ENCODE results near the genes PCBD2 and IL9.

- PRO-cap: no peak
These were observed 30.4 kb downstream of the JADE2 start for GRCh38 chr5:134555785-134556442.

- PRO-cap: no peak
These were observed 52.8 kb downstream of the JADE2 start for GRCh38 chr5:134578214-134578710.

DNA sequence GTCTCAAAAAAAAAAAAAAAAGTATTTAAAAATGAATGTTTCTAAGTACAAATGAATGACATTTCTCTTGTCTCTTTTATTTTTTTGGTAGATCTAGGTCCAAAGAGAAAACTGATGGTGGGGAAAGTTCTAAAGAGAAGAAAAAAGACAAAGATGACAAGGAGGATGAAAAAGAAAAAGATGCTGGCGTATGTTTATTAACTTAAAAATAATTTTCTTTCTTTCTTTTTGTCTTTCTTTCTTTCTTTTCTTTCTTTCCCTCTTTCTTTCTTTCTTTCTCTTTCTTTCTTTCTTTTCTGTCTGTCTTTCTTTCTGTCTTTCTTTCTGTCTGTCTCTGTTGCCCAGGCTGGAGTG, 12.2 kb downstream of the DDX46 start:
- PRO-cap: no peak

DNA sequence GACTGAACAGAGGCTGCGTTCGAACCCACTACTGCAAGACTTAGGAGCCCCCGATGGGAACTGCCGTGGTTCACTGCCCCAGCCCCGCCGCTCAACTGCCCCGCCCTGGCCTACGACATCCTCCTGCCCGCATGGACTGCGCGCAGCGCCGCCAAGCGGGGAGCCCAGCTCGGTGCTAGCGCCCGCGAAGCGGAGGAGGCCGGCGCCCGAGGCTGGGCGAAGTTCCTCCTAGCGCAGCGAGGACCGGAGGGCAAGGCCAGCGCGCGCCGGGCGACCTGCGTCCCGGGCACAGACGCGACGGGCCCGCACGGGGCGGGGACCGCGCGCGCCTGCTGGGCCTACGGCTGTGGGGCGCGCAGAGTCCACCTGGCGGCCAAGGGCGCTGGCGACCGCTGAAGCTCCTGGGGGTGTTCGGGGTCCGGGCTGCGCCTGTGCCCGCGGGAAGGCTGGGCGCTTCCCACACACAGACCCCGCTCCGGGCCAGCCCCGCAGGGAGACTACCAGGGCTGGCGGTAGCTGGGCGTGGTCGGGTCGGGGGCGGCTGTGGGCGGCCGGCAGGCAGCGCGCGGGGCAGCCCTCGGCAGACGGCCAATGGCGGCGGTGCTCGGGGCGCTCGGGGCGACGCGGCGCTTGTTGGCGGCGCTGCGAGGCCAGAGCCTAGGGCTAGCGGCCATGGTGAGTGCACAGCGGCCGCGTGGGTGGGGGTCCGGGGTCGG, at the start of gene PCBD2:
Gene PCBD2, plus strand, starts transcription at position 583 of the 716 bp plus-strand sequence.
- PRO-cap: bidirectional peak, plus-strand start at position 358 of the sequence, minus-strand start at position 97 of the sequence; bidirectional peak, plus-strand start at position 583 of the sequence, minus-strand start at position 514 of the sequence

DNA sequence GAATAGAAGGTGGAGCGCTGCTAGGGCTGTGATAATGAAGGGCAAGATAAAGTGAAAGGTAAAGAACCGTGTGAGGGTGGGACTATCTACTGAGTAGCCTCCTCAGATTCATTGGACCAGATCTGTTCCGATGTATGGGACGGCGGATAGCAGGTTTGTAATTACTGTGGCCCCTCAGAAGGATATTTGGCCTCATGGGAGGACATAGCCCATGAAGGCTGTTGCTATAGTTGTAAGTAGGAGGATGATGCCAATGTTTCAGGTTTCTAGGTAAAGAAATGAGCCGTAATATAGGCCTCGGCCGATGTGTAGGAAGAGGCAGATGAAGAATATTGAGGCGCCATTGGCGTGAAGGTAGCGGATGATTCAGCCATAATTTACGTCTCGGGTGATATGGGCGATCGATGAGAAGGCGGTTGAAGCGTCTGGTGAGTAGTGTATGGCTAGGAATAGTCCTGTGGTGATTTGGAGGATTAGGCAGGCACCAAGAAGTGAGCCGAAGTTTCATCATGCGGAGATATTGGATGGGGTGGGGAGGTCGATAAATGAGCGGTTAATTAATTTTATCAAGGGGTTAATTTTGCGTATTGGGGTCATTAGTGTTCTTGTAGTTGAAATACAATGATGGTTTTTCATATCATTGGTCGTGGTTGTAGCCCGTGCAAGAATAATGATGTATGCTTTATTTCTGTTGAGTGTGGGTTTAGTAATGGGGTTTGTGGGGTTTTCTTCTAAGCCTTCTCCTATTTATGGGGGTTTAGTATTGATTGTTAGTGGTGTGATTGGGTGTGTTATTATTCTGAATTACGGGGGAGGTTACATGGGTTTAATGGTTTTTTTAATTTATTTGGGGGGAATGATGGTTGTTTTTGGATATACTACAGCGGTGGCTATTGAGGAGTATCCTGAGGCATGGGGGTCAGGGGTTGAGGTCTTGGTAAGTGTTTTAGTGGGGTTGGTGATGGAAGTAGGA, 18.8 kb downstream of the PCBD2 start:
- PRO-cap: no peak

GRCh38 chr5:135039631-135040379, 5.8 kb upstream of the PITX1 start:
- PRO-cap: no peak

DNA sequence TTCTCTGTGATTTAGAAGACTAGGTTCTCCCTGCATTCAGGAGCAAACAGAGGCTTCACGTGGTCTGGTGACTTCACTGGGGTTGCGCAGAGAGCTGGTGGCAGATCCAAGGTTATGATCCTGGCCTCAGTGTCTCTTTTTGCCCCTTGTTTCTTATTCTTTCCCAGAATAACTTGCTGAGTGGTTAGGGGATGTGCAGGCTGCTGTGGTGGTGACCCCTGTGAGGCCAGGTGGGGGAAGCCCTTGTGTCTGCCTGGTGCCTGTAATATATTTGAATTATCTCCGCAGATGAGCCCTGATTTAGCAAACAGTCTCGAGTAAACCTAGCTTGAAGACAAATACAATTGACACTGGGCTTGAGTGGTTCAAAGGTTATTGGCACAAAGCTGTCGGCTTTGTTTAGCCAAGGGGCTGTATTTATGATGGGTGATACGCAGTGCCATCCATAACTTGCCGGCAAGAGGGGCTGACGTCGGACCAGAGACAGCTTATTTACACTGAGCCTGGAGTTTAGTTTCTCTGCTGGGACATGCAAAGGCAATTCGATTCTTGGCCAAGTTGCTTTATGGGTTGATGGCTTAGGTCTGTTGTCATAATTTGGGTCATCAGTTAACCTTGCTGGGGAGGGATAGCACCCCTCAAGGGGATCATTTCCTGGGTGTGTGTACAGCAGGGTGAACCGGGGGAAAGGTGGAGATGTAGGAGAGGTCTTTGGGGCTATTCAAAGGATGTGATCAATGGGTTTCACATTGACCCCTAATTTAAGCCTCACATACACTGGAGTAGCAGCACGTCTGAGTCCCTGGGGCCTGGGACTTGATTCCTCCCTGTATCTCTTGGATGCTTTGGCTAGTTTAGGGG, 20.0 kb upstream of the PITX1 start:
- PRO-cap: no peak

- PRO-cap: no peak
These were observed 139.8 kb upstream of the PITX1 start for GRCh38 chr5:135173682-135174294.

DNA sequence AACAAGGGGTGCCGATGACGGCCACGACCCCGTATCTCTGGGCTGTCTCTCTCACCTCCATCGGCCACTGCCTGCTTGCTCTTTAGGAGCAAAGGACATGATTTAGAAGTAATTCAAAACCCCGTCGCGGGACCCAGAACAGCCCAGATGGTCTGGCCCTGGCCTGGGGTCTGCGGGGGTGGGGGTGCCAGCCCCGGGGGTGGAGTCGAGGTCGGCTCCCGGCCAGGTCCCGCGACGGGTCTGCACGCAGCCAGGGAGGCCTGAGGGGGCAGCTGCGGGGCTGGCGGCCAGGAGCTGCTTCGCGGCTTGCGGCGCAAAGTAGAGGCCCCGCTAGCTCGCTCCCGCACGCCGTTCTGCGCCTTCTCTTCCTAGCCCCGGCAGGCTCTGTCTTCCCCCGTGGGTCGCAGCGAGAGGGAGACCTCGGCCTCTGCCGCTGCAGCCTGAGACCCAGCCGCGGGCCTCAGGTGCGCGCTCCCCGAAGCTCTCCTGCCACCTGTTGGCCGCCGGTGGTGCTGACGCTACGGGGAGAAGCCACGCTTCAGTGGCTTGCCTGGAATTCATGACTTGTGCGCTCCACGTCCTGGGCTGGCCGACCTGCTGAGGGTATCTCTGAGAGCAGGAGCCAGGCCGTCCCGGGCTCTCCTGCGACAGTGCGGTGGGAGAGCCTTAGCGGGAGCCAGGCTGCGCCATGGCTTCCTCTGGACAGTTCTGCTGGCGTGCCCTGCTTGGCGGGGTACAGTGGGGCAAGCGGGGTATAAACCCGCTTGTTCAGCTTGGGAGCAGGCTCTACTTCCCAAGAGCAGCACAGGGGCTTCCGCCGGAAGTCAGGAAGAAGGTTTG, 157.2 kb upstream of the PITX1 start:
- PRO-cap: bidirectional peak, plus-strand start at position 647 of the sequence, minus-strand start at position 386 of the sequence

GRCh38 chr5:135336702-135337848, 62.0 kb downstream of the MACROH2A1 start:
- PRO-cap: no peak

GRCh38 chr5:135388924-135389342, 10.1 kb downstream of the MACROH2A1 start:
- PRO-cap: no peak

DNA sequence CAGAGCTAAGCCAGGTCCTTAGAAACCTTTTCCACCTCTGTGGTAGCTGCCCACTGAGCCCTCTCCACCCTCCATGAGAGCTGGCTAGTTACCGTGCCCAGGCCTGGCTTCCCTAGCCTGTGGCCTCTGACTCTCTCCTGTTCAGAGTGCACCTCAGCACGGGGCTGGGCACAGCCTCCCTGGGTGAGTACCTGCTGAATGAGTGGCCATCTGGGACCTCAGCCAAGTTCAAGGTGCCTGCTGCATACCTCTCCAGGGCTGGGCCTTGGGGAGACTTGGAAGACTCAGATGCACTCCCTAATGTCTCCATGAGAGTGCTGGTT, 9.5 kb downstream of the SLC25A48 start:
- PRO-cap: no peak

DNA sequence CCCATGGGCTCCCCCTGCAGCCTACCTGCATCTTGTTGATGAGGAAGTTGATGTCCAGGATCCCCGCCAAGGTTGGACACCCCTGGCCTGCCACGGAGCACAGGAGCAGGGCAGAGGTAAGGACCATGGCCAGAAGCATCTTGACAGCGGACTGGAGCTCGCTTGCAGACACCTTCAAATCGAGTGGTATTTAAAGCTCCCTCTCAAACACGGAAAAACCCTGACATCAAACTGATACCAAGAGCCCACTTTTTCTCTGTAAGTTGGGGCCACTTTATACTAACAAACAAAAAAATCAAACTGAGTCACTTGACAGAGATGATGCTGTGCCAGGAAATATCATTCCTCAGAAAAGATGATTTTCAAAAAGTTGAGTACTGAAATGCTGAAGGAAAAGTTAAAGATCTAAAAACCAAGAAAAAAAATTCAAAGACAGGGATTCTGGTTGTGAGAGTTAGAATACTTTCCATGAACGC, at the start of gene IL9:
Gene IL9, minus strand, starts transcription at position 164 of the 476 bp plus-strand sequence.
- PRO-cap: no peak

DNA sequence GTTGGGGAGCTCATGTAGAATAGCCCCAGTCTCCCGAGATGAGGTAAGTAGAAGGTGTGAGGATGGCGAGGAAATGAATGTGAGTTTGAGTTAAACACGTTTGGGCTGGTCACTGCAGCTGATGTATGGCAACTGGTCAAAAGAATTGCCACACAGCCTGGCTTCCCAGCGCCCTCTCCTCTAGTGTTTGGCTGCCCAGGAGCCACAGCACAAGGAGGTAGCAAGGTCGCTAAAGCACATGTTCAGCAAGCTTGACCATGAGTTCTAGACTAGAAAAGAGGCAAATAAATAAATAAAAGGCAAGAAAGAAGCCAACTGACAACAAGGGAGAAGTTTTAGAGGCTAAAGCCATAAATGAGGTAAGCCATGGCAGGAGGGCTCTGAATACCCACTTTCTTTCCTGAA, 21.5 kb upstream of the LECT2 start:
- PRO-cap: no peak

DNA sequence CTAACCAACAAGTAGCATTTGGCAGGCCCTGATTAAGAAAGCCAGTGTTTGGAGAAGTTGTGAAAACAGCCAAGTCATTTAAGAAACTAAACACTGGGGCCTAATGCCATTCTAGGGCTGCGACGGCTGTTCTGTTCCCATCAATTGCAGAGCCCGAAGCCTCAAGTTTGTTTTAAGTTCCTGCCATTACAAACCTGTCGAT, 4.5 kb upstream of the TGFBI start:
- PRO-cap: no peak

DNA sequence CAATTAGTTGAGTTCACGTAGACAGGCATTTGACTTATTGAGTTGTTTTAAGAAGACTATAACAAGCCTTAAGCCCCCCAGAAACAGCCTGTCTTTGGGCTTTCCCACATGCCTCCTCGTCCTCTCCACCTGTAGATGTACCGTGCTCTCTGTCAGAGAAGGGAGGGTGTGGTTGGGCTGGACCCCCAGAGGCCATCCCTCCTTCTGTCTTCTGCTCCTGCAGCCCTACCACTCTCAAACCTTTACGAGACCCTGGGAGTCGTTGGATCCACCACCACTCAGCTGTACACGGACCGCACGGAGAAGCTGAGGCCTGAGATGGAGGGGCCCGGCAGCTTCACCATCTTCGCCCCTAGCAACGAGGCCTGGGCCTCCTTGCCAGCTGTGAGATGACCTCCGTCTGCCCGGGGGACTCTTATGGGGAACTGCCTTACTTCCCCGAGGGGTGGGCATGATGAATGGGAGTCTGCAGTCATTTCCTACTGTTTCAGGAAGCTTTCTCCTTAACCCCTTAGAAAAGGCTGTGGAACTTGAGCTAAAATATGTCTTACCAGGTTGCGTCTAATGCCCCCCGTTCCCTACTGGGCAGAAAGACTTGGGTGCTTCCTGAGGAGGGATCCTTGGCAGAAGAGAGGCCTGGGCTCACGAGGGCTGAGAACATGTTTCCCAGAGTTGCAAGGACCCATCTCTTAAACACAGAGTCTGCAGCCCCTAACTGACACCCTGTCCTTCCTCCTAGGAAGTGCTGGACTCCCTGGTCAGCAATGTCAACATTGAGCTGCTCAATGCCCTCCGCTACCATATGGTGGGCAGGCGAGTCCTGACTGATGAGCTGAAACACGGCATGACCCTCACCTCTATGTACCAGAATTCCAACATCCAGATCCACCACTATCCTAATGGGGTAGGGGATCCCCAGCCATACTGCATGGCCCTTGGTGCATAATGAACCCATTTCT, 17.6 kb downstream of the TGFBI start:
- PRO-cap: no peak

DNA sequence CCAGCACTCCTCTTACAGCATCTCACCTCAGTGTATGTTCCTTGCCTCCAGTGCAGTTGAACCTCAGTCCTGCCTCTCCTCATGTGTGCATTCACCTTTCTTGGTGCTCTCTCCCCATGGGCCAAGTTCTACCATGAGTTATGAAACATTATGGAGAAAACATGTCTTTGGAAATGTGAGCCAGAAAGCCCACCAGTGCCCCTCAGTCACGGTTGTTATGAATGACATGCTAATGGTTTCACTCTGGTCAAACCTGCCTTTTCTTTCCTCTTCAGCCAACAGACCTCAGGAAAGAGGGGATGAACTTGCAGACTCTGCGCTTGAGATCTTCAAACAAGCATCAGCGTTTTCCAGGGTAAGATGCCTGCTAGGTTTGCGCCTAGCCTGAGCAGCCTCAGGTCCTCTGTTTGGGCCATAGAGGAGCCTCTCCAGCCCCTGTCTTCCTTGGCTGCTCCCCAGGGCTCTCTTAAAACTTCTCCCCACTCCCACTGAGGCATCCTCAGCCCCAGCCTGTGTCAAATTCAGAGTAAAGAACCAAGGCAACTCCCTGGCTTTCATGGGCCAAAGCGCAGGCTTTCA, 32.5 kb downstream of the TGFBI start:
- PRO-cap: no peak

- PRO-cap: no peak
These were observed 44.6 kb upstream of the SMAD5 start for GRCh38 chr5:136087928-136088620.

GRCh38 chr5:136106533-136106732, 26.2 kb upstream of the SMAD5 start:
- PRO-cap: no peak

- PRO-cap: no peak
These were observed 10.9 kb downstream of the SMIM32 start for GRCh38 chr5:136182079-136182489.

All from endothelial cell (in vitro differentiated cells).